Measurements from ENCODE around the genes BBC3 and SLC8A2.

DNA sequence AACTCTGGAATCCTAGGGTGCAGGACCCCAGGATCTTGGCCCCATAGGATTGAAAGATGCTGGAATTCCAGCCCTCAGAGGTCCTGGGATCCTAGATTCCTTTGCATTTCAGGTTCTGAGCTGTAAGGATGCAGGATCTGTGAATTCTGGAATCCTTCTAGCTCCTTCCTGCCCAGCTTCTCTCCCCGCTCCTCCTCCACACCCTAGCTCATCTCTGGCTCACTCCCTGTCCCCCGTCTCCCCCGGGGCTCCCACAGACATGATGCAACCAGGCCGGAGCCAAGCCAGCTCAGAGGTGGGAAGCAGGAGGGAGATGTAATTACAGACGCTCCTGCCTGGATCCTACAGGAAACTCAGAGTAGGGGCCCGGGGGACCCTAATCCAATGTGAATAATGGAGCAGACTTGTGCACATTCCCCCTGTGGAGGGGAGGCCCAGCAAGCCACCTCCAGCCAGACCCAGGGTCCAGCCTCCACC, 4.5 kb downstream of the GNG8 start:
- PRO-cap = unidirectional peak, minus-strand start at position 194 of the sequence

DNA sequence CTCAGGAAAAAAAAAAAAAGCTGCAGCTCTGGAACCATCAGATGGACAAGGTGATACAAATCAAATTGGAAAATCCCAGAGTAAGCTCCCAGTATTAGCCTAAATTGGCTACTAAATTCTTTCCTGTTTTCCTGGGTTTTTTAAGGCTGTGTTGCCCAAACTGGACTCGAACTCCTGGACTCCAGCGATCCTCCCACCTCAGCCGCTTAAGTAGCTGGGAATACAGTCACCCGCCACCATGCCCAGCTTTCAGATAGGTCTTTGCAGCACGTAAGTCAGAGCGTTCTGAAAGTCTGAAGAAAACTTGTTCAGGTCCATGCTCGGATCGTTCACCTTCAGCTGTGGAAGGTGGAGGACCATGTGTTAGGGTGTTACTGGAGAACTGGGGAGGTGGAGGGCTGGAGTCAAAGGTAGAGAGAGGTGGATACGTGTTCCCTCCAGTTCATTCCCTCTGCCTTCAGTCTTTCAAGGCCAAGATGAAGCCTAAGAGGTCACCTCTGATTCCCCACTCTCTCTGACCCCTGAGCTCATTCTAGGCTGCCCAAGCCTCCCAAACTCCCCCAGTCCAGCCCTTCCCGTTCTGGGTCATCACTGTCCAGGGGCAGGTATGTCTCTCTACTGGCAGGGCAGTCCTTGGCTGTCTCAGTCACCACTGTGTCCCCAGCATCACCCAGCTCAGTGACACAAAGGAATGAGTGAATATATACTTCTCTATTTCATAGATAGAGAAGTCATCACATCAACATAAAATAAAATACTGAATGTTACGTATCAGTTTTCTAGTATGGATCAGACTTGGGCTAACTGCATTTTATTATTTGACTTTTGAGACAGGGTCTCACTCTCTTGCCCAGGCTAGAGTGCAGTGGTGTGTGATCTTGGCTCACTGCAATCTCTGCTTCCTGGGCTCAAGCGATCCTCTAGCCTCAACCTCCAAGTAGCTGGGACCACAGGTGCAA, 12.2 kb upstream of the DACT3 start:
- PRO-cap = no peak

- PRO-cap = no peak
Measured at GRCh38 chr19:46700761-46701325, 16.1 kb downstream of the PRKD2 start.

DNA sequence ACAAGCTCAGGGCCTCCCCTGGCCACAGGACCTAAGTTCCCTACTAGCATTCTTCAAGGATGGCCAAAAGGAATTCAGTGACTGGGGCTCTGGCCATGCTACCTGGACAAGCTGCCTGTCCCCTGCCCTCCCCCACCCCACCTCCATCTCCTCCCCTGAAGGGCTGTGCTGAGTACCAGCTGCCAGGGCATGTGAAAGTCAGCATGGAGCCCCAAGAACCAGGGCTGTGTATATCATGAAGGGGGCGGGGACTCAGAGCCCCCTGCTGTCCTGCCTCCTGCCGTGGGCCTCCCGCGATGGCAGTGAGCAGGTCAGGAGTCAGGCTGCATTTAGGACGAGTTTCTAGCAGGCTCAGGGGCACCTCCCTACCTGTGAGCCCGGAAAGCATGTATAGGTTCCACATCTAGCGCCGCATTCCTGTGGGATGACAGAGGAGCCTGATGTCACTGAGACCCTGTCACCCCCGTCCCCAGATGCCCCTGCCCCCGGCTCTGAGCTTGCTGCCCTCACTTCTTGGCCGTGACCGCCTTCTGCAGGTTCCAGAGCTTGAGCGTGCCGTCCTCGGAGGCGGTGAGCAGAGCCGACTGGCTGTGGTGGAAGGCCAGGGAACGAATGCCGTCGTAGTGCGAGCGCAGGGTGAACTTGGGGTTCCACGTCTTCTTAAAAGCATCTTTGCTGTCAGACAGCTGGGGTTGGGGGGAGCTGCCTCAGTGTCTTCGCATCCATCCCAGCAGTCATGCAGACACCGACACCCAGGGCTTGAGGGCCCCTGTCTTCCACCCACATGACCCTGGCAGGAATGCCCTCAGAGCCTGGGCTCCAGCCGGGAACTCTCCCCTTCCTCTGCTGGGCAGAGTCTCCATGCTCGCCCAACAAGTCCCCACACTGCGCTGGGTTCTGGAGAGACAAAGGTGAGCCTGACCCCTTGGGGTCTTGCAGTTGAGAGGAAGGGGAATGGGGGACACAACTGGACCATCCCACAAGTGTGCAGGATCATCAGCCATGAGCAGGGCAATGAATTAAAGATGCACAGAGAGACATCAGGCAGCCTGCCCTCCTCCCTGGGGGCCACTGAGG, 8.4 kb upstream of the PRKD2 start:
- PRO-cap = no peak

DNA sequence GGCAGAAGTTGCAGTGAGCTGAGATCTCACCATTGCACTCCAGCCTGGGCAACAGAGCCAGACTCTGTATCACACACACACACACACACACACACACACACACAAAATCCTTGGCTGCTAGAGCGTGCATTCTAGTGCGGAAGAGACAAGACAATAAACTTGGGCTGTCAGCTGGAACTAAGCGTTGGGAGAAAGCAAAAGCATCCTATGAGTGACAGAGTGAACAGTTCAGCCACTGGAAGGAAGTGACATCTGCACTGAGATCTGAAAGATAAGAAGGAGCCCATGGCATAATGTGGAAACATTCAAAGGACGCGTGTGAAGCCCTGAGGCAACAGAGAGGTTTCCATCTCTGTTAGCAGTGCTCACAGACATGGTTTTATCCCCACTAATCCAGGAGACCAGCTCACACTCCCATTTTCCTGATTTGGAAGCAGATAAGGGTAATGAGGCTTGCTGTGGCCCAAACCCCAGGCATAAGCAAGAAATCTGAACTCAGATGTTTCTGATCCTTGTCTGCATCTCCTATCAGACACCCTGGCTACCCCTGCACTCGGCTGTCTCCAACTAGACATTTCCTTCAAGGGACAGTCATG, 3.6 kb upstream of the SLC1A5 start:
- PRO-cap = no peak

DNA sequence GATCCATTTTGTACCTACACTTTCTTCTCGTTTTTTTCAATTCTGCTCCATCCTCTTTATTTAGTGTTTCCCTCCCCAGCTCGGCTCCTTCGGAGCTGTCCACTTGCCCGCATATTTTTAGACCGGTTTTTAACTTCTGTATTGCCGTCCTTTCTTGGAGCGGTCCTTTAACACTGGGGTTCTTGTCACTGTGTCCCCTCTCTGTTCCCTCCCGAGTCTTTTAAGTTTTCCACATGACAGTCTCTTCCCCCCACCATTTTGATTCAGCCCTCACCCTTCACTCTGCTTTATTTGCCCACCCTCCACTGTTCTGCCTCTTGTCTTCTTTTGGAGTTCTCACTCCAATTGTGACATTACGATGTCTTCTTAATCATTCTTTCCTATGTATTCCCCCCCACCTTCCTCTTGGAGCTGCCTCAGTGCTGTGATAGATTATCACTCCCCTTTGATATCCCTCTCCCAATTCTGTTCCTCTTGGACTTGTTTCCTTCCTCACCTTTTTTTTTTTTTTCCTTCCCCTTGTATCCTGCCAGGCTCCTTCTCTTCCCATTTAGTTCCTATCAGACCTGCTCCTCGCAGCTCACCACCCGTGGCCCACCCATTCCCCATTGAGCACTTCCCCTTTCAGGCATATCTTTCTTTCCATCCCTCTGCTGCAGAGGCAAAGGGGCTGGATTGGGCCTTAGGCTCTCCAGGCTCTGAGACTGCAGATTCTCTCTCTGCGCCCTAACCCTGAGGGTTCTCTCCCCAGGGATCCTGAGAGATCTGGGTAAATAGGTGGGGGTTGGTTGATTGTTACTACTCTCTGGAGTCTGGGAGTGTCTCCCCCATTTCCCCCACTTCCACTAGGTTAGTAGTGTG, 2.0 kb downstream of the ARHGAP35 start:
- PRO-cap = no peak

DNA sequence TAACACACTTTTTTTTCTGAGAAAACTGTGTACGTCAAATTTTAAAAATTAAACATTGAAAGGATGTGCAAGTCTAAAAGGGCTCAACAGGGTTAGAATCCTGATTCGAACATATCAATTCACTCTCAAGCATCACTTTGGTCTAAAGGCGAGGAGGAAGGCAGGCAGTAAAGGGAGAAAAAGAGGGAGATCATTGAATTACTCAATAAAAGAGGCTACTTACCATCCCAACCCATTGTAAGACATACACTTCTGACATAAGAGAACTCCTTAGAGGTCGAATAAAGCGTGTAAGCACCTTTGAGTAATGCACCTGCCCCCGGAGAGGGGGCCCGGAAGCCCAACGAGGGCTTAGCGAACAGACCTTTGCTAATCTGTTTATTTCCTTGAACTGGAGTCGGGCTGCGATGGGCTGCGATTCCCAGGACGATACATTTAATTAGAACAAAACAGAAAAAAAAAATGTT, 3.1 kb downstream of the ZC3H4 start:
- PRO-cap = unidirectional peak, plus-strand start at position 389 of the sequence

- PRO-cap = unidirectional peak, plus-strand start at chr19:47176967
Measured at GRCh38 chr19:47176408-47177405, 46.1 kb downstream of the SAE1 start.

GRCh38 chr19:47228214-47228796, 2.7 kb downstream of the BBC3 start:
- PRO-cap = unidirectional peak, plus-strand start at chr19:47228343; bidirectional peak, plus-strand start at chr19:47228645, minus-strand start at chr19:47228511

DNA sequence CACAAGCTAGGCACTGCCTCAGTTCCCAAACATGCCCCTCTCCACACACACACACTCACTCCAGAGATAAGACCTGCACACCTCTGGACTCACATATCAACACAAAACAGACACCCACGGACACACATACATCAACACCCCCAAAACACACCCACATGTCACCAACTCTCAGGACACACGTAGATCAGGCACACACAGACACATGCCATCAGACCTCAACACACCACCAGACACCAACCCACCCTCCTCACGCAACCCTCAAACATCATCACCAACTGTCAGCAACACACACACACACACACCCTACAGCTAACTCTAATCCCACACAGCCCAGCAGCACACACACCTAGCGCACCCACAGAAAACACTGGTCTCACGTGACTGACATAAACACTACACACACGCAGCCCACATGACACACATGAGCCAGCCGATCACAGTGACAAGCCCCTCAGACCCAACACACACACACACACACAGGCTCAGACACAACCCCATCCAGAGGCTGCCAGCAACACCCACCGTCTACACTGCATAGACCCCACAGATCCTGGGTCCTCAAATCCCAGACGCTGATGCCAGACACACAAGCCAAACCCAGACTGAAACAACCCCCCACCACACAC, 1.7 kb downstream of the BBC3 start:
- PRO-cap = bidirectional peak, plus-strand start at position 422 of the sequence, minus-strand start at position 369 of the sequence

DNA sequence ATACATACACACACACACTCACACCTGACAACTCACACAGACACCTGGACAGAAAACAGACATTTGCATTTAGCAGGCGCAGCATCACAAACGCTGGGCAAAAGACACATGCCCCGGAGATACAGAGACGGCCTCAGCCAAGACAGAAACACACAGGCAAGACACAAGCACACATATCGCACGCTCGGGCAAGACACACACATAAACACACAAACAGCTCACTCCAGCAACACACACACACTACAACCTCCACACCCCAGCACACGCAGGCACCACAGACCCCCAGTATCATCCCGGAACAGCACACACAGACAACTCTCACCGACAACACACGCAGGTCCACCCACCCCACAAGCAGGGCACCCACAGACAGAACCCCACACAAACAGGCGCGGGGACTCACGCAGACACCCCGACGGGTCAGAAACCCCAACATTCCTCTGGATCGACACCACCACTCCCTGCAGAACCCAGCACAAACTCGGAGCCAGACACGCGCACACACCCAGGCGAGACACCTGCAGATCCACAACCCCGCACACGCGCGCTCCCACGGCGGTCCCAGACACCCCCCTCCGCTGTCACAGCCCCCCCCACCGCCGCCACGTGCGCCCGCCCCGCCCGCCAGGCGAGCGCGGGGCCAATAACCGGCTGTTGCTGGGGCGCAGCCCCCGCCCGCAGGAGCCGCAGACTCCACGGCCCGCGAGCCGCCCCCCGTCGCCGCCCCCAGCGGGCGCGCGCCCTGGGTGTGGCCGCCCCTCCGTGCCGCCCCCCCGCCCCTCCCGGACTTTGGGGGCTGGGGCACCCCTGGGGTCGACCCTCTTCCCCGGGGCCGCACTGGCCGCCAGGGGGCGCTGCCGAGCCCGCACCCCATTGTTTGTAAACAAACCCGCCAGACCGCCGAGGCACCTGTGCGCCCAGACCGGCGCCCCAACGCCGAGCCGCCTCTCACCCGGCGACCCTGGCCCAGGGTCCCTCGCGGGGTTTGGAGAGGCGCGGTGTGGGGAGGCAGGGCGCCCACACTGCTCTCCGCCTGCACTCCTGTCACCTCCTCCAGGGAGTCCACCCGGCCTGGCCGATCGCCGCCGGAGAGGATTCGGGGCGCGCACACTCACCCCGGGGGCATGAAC, 820 bp downstream of the BBC3 start:
- PRO-cap = bidirectional peak, plus-strand start at position 895 of the sequence, minus-strand start at position 540 of the sequence

DNA sequence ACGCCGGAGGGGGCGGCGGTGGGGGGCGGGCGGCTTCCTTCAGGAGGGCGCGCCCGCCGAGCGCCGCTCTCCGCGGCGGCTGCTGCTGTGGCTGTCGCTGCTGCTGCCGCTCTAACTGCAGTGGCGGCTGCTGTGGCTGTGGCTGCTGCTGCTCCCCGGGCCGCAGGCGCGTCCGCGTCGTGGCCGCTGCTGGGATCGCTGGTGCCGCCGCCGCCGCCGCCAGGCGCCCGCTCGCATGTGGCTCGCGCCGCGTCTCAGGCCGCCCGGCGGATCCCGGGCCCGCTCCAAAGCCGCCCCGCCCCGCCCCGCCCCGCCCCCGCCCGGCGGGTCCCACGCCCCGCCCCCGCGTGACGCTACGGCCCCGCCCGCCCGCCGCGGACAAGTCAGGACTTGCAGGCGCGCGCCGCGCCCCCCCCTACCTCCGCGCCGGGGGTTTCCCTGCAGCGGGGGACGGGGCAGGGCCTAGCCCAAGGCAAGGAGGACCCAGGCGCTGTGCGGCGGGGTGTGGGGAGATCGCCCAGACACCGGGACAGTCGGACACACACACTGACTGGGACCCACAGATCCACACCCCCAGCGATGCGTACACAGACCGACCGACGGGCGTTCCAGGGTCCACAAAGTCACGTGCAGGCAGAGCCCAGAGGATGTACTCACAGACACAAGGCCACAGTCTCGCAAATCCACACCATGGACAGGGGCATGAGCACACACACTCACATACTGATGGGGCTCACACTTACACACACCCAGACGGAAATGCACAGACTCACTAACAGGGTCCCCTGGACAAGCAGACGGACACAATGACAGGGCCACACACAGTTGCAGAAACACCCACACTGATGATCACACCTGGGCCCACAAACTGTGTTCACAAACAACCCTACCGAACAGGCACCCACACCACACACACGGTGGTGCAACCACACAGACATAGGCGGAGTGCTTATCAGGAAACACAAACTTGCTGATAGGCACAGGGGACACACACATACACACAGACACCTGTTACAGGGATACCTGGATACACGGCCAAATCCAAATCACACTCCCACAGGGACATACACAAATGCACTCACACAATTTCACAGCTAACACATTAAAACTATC, at the start of gene BBC3:
Gene BBC3, minus strand, starts transcription at position 256 of the 1,113 bp plus-strand sequence.
- PRO-cap = bidirectional peak, plus-strand start at position 465 of the sequence, minus-strand start at position 256 of the sequence

DNA sequence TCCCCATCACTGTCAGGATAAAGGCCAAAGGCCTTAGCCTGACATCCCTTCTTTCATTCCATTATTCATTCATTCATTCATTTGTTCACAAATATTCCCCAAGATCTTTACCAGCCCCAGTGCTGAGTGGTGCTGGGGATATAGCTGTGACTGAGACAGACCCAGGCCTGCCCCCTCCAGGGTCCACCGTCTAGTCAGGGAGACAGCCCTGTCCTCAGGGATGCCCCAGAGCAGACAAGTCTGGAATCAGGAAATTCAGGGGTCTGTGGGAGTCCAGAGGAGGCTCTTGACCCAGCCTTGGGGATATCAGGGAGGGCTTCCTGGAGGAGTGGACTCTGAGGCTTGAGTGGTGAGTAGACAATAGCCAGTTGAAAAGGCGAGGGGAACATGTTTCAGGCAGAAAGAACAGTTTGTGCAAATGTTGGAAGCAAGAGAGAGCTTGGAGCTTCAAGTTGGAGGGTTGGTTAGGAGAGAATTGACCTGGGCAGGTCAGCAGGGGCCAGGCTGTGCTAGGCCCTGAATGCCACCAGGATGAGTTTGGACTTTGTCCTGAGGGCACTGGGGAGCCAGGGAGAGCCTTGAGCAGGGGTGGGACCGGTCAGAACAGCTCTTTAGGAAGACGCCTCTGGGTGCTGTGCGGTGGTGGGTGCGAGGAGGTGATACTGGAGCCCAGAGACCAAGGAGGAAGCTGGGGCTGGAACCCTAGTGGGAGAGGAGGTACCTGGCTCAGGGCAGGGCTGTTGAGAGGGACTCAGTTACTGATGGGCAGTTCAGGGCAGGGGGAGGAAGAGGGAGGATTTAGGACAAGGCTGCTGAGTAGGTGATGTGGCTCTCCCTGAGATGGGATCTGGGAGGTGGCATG, 2.7 kb downstream of the CCDC9 start:
- PRO-cap = no peak

DNA sequence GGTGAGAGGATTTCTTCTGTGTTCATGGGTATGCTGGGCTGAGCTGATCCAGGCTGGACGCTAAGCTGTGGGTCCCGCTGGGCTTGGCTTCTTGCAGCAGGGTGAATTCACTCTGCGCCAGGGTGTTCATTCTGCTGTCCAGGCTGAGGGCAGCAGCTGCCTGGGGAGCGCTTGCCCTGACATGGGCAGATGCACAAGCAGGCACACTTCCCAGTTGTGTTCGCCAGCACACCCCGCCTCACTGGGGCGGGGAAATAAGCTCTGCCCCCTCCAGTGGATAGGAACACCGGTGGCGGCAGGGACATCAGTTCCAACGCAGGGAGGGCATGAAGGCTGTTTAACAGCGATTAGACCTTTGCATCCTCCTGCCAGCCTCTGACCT, 7.3 kb upstream of the INAFM1 start:
- PRO-cap = no peak

DNA sequence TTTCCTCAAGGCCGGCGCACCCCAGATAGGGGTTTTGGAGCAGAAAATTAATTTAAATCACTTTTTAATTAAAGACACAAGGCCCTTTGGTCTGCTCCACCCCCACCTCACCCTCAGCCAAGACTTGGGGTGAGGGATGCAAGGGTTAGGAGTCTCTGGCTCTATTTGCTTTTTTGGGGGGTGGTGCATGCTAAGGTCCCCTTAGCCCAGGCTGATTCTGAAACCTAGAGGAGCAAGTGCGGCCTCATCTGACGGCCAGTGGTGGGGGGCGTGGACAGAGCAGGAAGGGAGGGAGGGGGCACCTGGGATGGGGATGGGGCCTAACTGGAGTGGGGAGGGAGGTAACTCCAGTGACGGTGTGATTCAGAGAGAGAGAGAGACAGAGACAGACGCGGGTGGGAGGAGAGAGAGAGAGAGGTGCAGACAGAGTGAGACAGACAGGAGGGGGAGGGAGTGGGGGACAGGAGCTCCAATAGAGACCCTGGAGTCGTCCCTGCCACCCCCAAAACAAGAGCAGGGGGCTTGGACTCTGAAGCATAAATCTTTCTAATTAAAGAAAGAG, 911 bp upstream of the MEIS3 start:
- PRO-cap = no peak

- PRO-cap = no peak
Measured at GRCh38 chr19:47470798-47471421, 783 bp downstream of the SLC8A2 start.

DNA sequence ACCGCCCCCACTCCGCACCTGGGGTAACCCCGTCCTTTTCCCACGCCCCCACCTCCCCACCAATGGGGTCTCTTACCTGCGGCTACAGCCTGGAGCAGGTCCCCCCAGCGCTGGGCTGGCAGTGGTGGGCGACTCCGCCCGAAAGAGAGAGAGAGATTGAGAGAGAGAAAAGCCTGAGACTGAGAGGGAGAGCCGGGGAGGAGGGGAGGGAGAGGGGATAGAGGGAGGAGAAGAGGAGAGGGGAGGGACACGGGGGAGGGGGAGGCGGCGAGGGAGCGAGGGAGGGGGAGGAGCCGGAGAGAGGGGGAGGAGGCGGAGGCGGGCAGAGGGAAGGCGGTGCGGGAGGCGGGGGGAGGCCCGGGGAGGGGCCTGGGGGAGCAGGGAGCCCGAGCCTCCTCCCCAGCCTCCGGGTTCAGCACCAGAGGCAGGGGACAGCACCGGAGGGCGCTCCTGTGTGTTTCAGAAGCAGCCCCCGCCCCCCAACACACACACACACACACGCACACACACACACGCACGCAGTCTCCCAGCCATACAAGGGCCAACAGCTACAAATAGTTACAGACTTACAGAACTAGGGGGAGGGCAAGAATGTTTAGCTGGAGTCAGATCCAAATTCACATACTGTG, at the start of gene SLC8A2:
Gene SLC8A2, minus strand, starts transcription at position 181 of the 629 bp plus-strand sequence.
- PRO-cap = no peak

DNA sequence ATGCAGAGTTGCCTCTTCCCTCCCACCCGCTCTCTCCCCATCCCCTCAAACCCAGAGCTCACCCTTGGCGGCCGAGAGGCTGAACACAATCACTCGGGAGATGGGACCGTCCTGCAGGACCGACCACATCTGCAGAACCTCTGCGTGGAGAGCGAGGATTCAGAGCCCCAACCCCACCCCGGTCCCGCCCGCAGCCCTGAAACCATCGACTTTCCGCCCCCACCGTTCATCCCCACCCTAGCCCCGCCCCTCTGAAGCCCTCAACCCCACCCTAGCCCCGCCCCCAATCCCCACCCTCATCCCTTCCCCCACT, 4.3 kb downstream of the KPTN start:
- PRO-cap = no peak

DNA sequence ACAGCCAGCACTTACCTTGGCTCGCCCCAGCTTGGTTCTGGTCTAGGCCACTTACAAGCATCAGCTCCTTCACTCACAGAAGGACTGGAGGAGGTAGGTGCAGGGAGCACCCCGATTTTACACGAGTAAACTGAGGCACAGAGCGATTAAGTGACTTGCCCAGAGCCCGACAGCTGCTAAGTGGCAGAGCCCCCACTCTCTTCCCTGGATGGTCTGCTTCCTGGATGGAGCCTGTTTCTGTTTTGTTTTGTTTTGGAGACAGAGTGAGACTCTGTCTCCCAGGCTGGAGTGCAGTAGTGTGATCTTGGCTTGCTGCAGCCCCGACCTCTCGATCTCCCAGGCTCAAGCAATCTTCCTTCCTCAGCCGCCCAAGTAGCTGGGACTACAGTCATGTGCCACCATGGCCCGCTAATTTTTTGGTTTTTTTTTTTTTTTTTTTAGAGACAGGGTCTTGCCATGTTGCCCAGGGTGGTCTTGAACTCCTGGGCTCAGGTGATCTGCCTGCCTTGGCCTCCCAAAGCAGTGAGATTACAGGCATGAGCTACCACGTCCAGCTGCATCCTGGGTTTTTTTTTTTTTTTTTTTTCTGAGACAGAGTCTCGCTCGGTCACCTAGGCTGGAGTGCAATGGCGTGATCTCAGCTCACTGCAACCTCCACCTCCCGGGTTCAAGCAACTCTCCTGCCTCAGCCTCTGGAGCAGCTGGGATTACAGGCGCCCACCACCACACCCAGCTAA, 17.4 kb downstream of the BICRA start:
- PRO-cap = no peak

DNA sequence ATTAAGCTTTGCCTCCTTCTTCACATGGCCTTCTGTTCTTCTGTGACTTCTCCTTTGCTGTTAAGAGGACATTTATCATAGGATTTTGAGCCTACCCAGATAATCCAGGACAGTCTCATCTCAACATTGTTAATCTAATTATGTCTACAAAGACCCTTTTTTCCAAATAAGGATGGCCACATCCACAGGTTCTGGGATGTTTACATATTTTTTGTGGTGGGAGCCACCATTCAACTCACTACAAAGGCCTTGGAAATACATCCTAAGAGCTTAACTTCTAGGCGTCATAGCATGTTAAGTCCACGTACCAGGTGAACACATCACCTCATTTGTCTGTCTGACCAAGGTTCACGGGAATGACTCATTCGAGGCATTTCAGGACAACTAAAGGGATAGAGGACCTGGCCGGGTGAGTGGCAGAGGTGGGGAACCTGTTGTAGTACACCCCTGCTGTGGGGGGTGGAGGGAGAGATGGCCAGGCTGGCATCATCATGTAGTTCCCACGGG, 51.4 kb downstream of the BICRA start:
- PRO-cap = no peak

Data from paraaortic lymph node (tissue), 1 donor.